ENCODE results near the gene OXNAD1.

- PRO-cap, 2 experiments = no peak in any of the 2 experiments
Measured at GRCh38 chr3:15252786-15253692, 47.0 kb downstream of the CAPN7 start.

DNA sequence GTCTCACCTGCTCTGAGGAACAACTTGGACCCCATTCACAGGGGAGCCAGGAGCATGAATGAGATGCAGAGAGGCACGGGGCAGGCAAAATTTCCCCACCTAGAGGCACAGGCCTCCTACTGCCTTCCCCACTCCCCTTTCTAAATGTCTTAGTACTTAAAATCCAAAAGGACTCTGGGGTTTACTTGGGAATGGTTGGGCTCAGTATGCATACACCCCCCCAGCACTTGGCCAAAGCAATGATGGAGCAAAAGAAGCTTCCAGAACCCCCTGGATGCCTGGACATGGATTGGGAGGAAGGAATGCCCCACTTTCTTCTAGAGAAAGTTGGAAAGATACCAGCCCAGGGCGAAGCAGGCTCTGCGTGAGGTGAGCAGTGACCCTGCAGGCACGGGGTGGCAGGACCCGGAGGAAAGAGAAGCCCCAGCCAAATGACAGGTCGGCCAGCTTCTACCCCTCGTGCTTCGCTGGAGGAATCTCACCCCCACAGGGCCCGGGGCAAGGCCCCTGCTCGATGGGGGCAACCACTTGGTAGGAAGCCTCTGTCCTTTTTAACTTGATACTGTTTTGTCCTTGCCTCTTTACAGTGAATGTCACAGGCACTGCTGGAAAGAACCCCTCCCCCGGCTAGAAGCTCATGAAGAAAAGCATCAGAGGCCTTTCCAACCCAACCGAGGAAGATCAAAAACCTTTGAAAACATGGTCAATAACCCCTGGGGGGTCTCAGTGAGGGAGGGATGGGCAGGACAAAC lies 54.6 kb downstream of the SH3BP5 start:
- PRO-cap, 2 experiments = no peak in any of the 2 experiments

DNA sequence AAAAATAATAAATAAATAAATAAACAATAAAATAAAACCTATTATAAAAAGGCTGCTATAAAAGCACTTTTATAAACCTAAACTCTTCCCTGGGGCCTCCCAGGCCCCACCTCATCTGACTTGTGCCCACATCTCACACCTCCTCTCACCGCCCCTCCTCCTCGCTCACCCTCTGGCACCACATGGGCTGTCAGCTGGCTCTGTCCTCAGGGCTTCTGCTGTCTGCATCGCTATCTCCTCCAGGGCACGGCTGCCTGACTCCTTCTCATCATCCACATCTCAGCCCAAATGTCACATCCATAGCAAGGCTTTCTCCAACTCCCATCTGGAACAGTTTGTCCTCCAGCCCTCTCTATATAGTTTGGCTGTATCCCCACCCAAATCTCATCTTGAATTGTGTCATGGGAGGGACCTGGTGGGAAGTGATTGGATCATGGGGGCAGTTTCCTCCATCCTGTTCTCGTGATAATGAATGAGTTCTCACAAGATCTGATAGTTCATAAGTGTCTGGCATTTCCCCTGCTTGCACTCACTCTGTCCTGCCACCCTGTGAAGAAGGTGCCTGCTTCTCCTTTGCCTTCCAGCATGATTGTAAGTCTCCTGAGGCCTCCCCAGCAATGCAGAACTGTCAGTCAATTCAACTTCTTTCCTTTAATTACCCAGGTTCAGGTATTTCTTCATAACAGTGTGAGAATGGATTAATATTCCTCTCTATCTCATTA lies 8.8 kb upstream of the SH3BP5 start:
- PRO-cap, 2 experiments = no peak in any of the 2 experiments

- PRO-cap, 2 experiments = no peak in any of the 2 experiments
Measured at GRCh38 chr3:15347762-15348236, 15.4 kb upstream of the SH3BP5 start.

- PRO-cap, 2 experiments = no peak in any of the 2 experiments
Measured at GRCh38 chr3:15521181-15521490, 370 bp downstream of the COLQ start.

DNA sequence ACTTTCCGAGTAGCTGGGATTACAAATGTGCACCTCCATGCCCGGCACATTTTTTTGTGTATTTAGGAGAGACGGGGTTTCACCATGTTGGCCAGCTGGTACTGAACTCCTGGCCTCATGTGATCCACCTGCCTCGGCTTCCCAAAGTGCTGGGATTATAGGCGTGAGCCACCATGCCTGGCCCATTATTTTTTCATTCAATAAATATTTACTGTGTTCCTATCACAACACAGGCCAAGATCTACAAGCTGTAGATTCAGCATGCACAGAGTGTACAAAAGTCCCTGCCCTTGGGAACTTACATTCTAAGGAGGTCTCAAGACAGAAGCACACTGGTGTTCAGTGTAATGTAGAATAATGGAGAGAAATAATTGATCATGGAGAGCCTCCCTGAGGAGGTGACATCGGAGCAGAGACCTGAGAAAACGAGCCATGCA lies 8.1 kb upstream of the COLQ start:
- PRO-cap, 2 experiments = no peak in any of the 2 experiments

- PRO-cap, 2 experiments = no peak in any of the 2 experiments
Measured at GRCh38 chr3:15610966-15611480, 9.5 kb downstream of the BTD start.

GRCh38 chr3:15668841-15669474 lies 67.4 kb downstream of the BTD start:
- PRO-cap, 2 experiments = no peak in any of the 2 experiments

DNA sequence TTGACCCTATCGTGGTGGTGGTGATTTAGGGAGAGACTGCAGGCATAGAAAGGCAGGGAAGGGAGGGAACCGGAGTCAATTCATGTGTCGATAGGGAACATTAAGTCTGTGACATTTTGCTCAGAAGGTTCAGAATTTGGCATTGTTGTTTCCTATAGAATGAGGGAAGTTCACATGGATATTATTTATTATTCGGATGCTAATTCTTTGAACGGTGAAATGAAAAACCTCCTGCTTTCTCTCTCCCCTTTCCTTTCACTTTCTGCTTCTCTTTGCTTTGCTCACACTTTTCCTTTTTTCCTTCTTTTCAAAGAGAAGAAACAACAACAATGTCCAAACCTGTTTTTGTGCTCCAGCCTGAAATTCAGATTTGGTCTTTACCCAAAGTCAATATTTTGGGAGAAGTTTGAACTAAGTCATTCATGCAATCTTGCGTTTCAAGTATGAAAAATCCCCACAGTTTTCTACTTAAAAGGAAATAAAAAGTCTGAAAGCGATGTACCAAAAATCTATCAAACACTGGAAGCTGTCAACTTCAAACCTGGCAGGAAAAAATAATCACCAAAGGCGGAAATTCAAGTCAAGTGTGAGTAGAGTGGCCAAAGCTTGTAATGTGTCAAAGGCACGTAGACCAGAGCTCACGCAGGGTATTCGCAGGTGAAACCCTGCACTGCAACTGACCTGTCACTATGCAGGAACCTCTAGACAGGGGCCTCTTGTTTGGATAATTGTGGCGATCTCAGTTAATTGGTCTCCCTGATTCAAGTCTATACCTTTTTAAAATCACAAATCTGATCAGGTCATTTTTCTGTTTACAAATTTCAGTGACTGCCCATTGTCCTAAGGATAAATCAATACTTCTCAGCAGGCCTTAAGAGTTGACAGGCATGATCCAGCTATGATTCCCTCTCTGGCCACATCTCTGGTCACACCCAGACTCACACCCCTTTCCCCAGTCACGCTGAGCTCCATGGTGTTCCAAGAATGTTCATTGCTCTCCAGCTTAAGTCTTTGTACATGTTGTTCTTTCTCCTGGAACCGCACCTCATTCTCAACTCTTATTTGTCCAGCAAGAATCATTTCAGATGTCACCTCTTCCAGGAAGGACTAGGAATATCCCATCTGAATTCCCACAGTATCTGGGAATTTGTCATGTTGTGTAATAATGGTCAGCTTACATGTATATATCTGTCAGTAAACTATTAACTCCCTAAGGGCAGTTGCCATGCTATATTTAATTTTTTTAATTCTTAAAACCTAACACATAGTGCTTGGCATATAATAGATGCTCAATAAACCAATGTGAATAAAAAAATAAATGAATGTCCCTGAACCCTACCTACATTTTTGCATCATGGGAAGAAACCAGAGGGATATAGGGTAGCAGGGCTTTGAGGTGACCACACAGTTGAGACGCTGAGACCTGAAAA lies 118.6 kb upstream of the GALNT15 start:
- PRO-cap, 2 experiments = no peak in any of the 2 experiments

- PRO-cap, 2 experiments = no peak in any of the 2 experiments
Measured at GRCh38 chr3:16109983-16110496, 64.4 kb upstream of the GALNT15 start.

DNA sequence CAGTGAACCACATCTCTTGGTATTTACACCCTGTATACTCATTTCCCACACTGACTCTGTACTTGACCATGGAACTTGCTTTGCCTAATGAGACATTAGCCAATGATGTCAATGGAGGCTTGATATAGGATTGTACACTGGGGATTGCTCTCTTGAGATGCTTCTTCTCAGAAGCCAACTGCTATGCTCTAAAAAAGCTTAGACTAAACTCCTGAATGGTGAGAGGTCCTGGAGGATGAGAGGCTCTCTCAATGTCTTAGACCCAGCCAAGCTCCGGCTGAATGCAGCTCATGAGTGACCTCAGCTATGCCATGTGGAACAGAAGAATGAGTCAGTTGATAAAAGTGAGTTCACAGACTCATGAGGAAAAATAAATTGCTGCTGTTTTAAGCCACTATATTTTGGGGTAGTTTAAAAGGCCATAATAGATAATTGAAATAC lies 61.4 kb upstream of the GALNT15 start:
- PRO-cap, 2 experiments = no peak in any of the 2 experiments

- PRO-cap, 2 experiments = no peak in any of the 2 experiments
Measured at GRCh38 chr3:16175561-16175875, 1.0 kb downstream of the GALNT15 start.

DNA sequence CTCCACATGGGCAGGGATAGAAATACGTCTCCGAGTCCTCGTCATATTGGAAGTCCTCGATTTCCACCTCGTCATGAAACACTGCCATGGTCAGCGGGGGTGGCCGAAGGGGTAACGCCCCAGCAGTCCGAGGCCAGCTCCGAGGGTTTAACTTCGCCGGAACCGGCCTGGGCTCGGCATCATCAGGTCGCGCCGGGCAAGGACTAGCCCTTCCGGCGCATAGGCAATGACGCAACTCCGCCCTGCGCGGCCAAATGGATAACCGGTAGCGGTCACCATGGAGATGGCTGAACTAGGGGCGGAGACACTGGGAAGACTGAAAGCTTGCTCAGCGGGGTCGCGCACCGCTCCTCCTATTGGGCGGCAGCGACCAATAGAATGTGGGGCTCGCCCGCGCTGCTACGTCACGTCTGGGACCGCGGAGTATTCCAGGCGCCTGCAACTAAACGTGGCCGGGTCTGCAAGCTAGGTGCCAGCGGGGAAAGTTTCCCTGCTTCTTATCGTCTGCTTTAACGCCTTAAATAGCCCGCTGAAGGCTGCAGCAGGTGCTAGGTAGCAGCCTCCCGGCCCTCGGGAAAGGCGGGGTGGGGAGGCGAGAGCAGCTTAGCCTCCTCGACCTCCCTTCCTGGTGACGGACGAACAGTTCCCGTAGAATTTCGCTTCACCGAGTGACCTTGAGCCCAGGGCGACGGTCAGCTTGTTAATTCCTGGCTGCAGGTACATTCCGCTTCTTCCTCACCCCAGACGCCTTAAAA lies at the start of gene OXNAD1:
OXNAD1 (plus strand) TSS at position 424 of the 755 bp plus-strand sequence.
- PRO-cap, 2 experiments = peak in 2 of 2 experiments; most common plus-strand start position 445 of the sequence (in 2); most common minus-strand start position 155 of the sequence (in 1)

DNA sequence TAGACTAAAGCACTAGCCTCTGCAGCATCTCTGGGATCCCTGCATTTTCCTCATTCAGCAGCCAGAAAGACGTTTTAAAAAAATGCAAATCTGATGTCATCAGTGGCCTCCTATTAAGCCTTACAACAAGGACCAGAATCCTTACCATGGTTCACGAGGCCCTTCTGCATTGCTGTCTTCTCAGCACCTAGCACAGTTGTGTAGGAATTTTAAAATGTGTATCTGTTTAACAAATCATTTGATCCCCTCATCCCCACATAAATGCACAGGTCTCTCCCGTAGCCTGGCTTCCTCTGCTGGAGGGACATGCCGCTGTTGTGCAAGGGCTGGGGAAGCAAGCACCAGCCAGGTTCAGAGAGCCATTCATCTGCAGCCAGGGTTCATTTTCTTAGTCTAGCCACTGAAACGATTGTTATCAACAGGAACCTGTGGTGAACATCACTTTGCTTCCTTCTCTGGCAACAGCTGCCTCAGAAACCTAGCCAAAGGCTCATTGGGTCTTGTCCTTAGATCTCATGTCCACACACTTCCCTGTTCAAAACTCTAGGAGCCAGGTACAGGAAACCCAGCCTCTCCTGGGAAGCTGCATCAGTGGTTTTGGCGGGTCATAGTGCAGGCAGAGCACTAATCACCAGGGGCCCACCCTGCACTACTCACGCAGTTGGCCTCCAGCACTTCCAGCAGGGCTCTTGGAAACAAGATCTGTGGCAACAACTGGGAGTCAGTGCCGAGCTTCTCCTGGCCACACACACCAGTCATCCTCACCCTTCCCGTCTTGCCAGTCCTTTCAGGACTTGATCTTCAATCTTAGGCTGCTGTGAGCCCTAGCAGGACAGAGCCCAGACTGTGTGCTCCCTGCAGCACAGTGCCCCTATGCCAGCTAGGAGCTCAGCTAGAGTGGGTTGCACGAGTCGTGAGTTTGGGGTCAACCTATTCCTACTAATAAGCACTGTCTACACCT lies 47.0 kb downstream of the OXNAD1 start:
- PRO-cap, 2 experiments = peak in 2 of 2 experiments; most common plus-strand start position 362 of the sequence (in 1); most common minus-strand start position 369 of the sequence (in 2)

GRCh38 chr3:16332876-16333273 lies 67.9 kb downstream of the OXNAD1 start:
- PRO-cap, 2 experiments = no peak in any of the 2 experiments

DNA sequence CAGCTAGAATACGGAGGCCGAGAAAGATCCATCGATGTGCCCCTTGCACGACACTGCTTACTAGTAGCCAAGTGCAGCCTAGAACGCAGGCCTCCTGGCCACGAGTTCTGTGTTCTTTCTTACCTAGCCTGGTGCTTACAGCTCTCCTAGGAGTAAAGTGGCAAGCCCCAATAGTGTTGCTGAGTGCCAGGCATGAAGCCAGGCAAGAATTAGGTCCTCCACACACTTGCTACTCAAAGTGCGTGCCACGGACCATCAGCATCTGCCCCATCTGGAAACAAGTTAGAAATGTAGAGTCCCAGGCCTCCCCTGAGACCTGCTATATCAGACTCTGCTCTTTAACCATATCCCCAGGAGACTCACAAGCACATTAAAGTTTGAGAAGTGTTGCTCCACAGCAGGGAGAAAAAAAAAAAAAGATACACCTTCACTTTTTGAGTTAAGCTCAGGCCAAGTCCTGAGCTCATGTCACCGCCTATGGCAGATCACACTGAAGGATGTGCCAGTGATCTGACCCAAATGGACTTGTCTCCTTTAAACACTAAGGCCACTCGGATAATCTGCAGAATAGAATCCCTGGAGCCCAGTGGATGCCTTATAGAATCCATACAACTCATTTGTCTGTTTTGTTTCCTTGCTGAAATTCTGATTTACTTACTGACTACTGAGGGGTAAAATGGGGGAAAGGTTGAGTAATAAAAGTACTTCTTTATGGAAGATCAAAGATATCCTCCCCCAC lies 82.2 kb downstream of the RFTN1 start:
- PRO-cap, 2 experiments = no peak in any of the 2 experiments

DNA sequence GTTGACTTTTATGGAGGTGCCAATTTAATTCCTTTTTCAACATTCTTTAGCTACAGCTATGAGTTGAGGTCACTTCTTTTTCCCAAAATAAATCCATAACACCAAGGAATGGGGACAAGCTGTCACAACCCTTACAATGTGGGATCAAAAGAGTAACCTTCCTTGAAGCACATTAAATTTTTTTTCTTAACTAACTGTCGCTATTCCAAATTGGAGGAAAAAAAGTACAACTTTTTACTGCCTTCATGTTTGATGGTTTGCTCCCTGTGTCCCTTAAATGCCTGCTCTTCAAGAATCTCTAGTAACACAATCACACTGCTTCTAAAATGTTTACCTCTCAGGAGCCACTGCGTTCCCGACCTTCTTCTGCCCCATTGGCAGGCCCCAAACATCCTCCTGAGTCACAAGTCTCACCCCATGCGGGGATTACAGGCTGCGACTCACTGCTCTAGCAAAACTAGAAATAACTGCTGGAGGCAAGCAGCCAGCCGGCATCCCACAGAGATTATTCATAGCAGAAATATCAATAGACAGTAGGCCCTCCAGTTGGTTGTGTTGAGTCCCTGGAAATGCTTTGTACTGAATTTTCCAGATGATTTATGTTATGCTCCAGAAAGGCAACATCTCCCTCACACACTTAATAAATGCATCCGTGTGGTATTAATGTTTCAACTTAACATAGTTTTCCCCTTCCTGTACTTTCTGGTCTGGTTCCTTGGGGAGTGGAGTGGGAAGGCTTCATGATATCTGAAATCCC lies 64.9 kb downstream of the RFTN1 start:
- PRO-cap, 2 experiments = no peak in any of the 2 experiments

GRCh38 chr3:16496254-16496648 lies 17.2 kb downstream of the RFTN1 start:
- PRO-cap, 2 experiments = no peak in any of the 2 experiments

GRCh38 chr3:16509652-16510256 lies 3.7 kb downstream of the RFTN1 start:
- PRO-cap, 2 experiments = no peak in any of the 2 experiments

GRCh38 chr3:16800386-16800585 lies 84.5 kb upstream of the PLCL2 start:
- PRO-cap, 2 experiments = peak in 1 of 2 experiments; most common plus-strand start chr3:16800476 (in 1)